LNCaP clone FGC (cell line): ENCODE data around the gene OMA1.

DNA sequence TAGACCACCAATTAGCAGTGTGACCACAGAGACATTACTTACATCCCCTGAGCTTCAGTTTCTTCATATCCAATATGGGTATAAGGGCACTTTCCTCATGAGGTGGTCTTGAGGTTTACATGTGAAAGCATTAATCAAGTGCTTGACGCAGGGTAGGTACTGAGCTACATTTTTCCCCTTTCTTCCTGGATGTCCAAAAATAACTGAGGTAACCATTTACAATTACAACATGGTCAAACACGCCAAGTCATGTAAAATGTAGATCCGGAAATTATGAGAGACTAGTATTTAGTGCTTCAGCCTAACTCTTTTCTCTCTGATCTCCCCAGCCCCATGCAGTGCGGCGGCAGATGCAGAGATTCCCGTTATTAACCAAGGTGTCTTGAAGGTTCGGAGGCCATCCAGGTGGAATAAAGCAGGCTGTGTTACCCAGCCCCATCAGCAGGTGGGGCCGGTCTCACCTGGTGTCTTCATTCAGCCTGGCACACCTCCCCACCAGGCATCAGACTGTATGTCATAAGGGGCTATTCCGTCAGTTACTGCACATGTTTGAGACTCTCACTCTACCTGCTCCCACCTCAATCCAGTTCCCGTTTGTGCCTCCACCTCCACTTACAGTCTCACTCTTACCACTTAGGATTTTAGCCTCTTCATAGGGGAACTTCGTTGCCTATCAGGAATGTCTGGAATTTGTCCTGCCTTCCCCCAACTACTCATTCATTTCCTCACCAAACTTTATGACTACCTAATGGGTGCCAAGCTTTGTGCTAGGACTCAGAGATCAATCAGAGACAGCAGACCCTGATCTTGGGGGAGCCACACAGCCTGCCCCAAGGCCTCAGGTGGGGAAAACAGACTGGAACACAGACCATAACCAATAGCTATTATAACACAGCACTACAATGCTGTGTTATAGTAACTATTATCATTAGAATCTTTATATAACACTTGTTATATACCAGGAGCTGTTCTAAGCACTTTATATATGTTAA lies 170.2 kb downstream of the PLPP3 start:
- RRBS, 2 experiments, result no CpG with 5 or more reads among the region's 11 CpGs

DNA sequence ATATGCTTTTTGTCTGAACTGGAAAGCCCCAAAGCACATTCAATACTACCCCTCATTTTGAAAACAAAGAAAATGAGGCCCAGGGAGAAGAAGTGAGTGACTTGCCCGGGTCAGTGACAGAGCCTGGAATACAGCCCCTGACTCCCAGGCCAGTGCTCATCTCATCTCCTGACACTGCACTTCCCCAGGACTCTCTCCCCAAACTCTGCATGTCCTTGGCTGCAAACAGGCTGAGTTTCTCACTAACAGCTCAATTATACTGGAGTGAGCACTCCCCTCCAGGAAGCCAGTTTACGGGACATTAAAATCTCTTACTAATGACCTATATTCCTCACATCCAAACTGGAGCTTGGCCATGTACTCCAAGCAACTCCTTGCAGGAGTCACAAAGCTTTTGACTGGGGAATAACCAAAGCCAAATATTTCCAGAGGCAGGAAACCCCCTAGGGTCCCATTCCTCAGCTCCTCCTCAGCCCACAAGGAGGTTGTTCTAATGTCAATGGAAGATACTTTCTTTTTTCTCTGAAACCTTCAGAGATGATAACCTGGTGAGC lies 127.2 kb downstream of the PLPP3 start:
- RRBS, 2 experiments, result no CpG with 5 or more reads among the region's 2 CpGs

DNA sequence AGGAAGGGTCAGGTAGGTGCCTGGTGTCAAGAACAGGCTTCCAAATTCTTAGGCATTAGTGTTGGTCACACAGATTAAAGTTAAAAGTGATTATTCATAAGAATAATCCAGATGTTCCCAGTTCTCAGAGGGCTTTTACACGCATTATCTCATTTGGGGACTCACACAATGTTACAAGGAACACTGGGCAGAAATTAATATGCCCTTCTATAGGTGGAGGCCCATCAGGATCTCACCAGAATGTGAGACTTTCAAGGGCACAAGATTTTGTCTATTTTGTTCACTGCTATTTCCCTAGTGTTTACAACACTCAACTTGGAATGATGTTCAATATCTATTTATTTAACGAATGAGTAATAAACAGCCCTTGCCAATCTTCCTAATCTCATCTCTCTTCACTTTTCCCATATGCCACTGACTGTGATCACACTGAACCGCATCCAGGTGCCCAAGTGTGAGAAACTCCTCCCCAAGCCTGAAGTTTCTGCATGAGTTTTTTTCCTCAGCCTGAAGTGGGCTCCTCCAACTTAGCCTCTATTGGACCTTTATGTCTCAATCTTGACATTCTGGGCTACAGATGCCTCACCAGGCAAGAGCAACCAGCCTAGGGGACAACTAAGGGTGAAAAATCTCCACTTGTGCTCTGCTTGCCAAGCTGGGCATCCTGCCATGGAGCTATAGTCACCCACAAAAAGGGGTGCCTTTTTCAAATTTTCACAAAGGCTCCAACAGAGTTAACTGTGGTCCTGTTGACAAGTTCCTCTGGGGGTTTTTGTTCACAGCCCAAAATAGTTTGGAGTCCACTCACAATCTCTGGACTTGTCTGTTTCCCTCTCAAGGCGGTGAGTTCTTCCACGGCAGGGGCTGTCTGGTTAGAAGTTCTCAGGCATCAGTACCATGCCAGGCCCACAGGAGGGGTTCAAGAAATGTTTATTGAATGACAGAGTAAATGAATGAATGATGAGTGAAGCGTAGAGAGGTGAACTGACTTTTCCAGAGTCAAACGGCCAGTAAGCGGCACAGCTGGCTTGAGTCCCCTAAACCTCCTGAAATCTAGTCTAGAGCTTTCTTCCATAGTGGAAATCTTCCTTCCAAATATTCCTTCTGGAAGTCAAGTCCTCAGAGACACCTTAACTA lies 105.6 kb downstream of the PLPP3 start:
- RRBS, 2 experiments, result no CpG with 5 or more reads among the region's 8 CpGs

DNA sequence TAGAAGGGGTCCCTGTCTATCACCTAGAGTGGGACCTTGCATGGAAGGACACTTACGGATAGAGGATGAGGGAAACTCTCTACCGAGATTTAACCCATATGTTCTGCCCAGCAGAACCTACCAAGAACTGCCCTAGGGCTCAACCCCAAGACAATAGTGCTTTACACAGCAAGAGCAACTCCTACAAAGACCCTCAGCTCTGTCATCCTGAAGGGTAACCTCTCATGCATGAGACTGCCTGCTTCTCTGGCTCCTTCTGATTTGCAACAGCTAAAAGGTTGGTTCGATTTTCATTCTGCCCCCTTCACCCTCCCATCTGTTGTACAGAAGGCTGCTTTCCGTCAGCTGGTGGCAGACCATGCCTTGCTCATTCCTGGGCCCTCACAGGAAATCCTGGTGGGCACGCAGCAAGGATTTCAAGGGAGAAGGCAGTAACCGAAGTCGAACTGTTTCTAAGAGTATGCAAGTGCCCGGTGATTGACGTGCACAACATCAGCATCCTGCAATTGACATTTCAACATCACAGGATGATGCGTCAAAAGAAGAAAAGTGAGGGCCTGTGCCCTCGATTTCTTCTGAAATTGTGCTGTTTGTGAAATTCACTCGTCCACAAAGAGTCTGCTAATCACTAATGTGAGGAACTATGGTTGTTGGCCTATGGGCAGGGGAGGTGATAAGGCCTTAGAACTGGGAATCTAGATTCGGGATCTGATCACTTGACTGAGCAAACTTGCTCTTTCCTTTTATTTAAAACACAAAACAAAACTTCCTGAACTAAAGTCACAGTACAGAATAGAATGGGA lies 83.9 kb downstream of the PLPP3 start:
- RRBS, 2 experiments, result no CpG with 5 or more reads among the region's 13 CpGs

DNA sequence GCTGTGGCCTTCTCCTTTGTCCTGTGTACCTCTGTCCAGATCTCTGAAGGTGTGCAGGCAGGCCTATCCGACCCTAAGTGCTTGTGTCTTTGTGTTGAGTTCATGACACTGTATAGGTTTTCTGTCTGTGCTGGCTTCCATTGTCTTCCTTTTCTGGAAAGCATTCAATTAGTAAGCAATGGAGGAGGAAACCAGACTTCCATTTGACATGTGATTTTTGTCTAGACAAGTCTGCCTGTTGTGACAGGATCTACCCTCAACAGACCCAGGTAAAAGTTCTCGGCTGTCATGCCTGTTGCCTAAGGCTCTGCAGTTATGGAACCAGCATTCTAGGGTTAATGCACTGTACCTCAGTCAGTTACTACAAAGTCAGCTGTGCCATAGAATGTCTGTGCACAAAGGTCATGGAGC lies 72.5 kb downstream of the PLPP3 start:
- RRBS, 2 experiments, result no CpG with 5 or more reads among the region's 2 CpGs

DNA sequence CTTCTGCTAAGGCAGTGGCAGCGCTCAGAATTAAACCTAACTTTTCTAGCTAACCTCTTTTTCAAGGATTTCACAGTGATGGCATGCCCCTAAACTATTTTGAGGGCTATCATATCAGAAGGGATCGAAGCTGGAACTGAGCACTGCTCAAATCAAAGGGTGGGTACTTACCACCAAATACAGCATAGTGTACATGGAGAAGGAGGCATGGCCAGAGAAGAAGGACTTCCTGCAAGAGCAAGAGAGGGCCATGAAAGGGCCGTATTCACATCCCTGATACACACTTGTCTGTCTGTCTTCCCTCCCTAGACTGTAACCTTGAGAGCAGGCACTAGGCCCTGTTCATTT lies 55.7 kb downstream of the PLPP3 start:
- RRBS, 2 experiments, result no CpG with 5 or more reads among the region's 3 CpGs

- RRBS, 2 experiments, result no CpG with 5 or more reads among the region's 13 CpGs
Measured at GRCh38 chr1:56545403-56546287, 33.7 kb downstream of the PLPP3 start.

GRCh38 chr1:56547955-56548988 lies 31.1 kb downstream of the PLPP3 start:
- RRBS, 2 experiments, result no CpG with 5 or more reads among the region's 3 CpGs

DNA sequence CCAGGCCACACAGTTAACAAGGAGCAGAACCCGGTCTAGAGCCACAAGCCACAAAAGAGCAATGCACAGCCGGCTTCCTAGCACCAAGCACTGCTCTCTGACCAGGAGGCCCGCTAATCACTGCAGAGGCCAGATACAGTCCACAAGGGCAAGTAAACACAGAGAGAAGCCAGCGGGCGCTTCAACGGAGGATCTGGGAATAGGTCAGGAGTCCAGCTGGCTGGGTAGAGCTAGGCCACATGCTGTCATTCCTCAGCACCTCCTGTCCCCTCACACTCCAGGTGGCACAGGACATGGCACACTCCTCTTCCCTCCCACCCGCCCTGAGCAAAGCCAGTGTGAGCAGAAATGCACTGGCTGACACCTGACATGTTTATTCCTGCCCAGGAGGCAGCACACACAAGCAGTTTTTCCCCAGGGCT lies 405 bp downstream of the FYB2 start:
- RRBS, 2 experiments, result no CpG with 5 or more reads among the region's 7 CpGs

- RRBS, 2 experiments, result no CpG with 5 or more reads among the region's 4 CpGs
Measured at GRCh38 chr1:56915908-56916450, 49.8 kb downstream of the C8B start.

DNA sequence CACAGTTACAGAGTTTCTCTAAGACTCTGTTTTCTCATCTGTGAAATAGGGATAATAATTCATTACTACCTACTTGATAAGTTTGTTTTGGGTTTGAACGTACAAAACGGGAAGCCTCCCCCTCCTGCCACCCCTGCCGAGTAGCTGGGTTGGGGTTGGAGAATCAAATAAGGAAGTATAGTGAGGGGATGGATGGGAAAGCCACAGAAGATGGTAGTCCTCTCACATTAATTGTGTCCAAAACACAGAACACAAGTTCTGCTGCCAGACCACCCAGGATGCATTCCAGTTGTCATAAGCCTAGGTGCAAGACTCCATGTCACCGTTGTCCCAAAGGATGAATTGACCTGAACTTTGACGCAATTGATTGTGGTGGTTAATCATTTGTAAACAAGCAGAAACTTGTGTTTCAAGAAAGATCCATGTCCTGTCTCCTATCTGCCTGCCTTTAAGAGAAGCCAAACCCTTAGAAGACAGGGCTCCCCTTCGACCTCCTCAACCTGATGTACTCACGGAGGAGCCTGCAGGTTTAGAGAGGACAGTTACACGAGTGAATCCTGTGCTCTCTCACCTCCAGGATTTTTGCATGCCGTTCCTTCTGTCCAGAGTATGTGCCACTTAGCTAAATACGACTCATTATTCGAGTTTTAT lies 2.0 kb upstream of the C8B start:
- RRBS, 2 experiments, result no CpG with 5 or more reads among the region's 11 CpGs

GRCh38 chr1:57622913-57623544 lies 199.2 kb upstream of the DAB1 start:
- RRBS, 2 experiments, result 30 to 39% methylated on average over 3 of the region's 16 CpGs

GRCh38 chr1:58274298-58274876 lies 272.1 kb downstream of the OMA1 start:
- RRBS, 2 experiments, result no CpG with 5 or more reads among the region's 29 CpGs

DNA sequence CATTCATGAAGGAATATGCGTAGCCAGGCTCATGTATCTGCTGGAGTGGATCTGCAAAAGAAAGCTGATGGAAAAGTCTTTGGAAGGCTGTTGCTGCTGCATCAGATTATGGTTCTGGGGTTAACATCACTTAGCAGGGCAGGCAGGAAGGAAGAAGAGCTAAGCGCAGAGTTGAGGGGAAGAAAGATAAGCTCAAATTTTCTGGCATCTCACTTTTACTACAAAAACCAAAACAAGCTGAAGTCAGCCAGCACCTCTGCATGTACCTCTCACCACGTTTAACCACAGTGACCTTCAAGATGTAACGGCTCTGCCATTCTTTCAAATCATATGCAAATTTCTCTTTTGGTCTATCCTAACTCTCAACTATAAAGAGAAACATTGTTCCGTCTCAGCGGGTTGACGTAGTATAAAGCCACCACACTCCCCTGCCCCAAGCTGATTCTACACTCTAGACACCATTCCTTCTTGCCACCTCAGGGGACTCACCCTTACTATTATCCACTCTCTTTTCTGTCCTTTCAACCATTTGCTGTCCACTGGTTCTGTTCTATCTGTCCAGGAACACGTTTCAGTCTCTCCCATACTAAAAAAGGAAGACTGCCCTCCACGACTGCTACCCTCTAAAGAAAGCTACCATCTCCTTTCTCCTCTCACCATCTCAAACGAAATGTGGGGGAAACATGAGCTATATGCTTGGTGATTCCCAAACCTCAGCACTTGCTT lies 154.4 kb downstream of the OMA1 start:
- RRBS, 2 experiments, result no CpG with 5 or more reads among the region's 10 CpGs

- RRBS, 2 experiments, result no CpG with 5 or more reads among the region's 1 CpG
Measured at GRCh38 chr1:58395391-58395718, 151.2 kb downstream of the OMA1 start.

DNA sequence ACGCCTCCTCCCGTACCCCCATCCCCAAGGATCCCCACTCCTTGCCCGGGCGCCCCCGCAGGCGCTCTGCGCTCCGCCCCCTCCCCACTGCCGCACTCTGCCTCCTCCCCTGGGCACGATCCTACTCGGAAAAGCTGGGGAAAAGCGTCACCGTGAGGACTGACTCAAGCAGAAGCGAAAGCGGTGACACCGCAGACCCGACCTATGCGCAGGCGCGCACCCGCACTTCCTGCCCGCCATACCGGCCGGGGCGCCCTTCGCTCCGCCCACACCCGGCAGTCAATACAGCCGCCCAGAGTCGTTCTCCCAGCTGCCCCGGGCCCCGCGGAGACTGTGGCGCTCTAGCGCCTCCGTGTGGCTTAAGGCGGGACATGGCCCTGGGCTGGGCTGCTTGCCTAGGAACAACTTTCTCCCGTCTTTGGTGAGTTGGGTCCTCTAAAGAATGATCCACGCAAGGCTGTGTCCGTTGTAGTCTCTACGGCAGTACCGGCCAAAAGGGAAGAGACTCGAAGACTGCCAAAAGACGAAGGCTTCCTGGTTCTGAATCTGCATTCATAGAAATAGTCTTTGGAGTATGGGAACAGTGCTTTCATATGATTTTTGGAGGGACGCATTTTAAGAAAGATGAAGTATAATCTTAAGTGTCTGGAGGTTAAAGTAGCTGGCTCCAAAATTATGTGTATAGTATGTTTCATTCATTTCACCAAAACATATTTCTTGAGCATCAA lies at the start of gene OMA1:
OMA1 (minus strand) TSS at position 188 of the 728 bp plus-strand sequence.
- RRBS, 2 experiments, result 0 to 4% methylated on average over 4 of the region's 45 CpGs

DNA sequence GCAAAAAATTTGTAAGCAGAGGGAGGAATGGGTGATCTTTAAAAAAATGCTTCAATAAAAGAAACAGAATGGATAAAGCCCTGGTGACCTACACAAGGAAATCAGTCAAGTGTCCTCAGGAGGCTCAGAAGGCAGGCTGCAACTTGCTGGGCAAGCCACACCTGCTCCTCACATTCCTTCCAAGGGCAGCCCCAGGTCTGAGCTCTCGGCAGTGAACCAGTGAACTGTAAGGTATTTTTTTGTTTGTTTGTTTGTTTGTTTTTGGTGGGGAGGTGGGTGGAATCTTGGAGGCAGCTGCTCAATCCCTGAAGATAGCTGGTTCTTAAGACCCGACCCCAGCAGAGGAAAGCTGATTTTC lies 4.3 kb downstream of the TACSTD2 start:
- RRBS, 2 experiments, result no CpG with 5 or more reads among the region's 2 CpGs

GRCh38 chr1:58576285-58576842 lies 688 bp downstream of the TACSTD2 start:
- RRBS, 2 experiments, result 96 to 100% methylated on average over 6 to 8 of the region's 66 CpGs

GRCh38 chr1:58618232-58618766 lies 41.2 kb upstream of the TACSTD2 start:
- RRBS, 2 experiments, result no CpG with 5 or more reads among the region's 2 CpGs

- RRBS, 2 experiments, result no CpG with 5 or more reads among the region's 3 CpGs
Measured at GRCh38 chr1:58659358-58660097, 40.3 kb downstream of the MYSM1 start.